SK-MEL-5 (cell line): ENCODE measurements around the genes TMEM272, NEK5 and PRR20E.

GRCh38 chr13:51478476-51479154, 25.8 kb upstream of the INTS6 start:
RAMPAGE:
- cytosol, long total RNA, result no peak
- long total RNA, result no peak
- nucleus, long total RNA, result no peak

DNA sequence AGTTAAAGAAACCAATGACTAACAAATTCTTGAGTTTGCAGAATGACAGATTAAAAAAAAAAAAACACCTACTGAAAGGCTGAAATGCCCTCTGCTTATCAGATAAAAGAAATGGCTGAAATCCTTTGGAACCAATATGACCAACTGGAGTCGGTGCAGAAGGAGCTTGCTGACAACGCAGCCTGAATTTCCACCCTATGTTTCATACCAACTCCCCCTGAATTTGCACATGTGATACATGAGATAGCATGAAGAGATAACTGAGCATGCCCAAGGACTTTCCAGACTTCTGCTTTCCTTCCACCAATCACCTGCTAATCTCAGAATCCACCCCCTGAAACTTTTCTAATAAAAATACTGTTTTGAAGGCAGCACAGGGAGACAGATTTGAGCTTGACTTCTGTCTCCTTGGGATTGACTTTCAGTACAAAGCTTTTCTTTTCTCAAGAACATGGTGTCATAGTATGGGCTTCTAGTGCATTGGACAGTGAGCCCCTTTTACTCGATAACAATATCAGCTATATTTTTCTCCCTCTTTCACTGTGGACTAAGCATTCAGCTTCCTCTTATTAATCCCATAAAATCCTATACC, 32.2 kb upstream of the WDFY2 start:
RAMPAGE:
- cytosol, long total RNA, result no peak
- long total RNA, result no peak
- nucleus, long total RNA, result no peak

RAMPAGE:
- cytosol, long total RNA, result no peak
- long total RNA, result no peak
- nucleus, long total RNA, result no peak
Measured at GRCh38 chr13:51646001-51646785, 61.9 kb downstream of the WDFY2 start.

GRCh38 chr13:51729804-51730664, 73.9 kb downstream of the DHRS12 start:
RAMPAGE:
- cytosol, long total RNA, result no peak
- long total RNA, result no peak
- nucleus, long total RNA, result no peak

DNA sequence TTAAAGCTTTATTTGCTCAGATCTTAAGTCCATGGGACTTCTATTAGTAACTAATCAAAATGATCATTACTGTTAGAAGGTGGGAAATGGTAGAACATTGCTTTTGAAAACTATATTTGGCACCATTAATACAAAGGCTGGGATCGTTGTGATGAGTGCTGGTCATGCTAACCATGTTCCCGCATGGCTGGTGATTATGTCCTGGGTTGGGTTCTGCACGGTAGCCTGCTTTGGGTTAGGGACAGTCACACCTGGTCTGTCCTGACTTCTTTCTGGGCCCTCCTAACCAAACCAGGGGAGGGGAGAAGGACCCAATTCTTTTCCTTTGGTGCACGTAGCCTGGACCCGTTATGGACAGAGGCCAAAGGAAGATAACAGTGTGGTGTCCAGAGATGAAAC, 51.7 kb downstream of the DHRS12 start:
RAMPAGE:
- cytosol, long total RNA, result no peak
- long total RNA, result no peak
- nucleus, long total RNA, result no peak

DNA sequence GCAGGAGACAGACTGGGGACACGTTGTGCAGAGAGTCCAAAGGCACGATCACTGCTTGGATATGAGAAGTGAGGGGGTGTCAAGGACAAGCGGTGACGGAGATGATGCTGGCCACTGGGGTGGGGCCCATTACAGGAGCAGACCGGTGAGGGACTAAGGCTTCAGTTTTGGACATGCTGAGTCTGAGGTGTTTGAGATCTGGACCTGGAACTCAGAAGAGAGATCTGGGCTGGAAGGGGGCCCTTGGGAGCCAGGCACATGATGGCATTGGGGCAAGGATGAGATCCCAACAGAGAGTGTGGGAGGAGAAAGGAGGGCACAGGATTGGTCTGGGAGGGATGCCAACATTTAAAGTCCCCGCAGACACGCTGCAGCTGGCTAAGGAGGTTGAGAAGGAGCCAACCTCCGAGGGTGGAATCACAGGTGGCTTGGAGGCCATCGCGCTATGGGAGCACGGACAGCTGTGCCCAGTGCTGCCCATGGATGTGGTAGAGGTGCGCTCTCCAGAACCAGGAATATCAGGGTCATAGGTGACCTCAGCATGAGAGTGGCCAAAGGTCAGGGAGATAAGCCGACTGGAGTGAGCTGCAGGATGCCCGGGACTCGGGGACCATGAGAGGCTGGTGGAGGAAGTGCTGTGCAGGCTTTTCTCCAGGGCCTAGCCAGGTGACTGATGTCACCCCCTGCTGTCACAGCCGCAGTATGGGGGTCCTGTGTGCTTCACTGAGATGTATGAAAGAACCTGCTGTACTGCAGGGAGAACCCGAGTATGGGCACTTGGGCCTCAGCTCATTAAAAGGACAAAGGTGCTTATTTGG, 21.8 kb downstream of the DHRS12 start:
RAMPAGE:
- cytosol, long total RNA, result no peak
- long total RNA, result no peak
- nucleus, long total RNA, result no peak

RAMPAGE:
- cytosol, long total RNA, result no peak
- long total RNA, result no peak
- nucleus, long total RNA, result no peak
Measured at GRCh38 chr13:51785843-51786700, 17.9 kb downstream of the DHRS12 start.

GRCh38 chr13:51802725-51803286, 1.2 kb downstream of the DHRS12 start:
RAMPAGE:
- cytosol, long total RNA, result no peak
- long total RNA, result no peak
- nucleus, long total RNA, result no peak

GRCh38 chr13:51804411-51805362, 724 bp upstream of the DHRS12 start:
RAMPAGE:
- cytosol, long total RNA, result no peak
- long total RNA, result no peak
- nucleus, long total RNA, result no peak

DNA sequence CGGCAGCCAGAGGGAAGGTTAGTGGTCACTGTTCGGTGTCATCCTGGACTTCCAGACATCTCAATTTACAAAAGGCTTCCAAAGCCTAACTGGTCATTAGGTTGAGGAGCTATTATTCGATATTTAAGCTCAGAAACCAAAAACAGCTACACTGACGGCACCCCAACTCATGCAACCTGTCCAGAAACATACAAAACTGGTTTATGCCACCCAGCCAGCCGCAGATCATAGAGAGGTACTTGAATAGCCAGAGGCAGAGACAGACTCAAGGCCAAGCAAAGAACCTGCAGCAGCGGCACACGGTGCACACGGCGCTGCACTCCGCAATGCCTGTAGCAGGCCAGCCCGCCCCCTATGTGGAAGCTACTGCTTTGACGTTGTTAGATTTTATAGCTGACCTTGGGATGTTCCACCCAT, 11.8 kb upstream of the DHRS12 start:
RAMPAGE:
- cytosol, long total RNA, result no peak
- long total RNA, result no peak
- nucleus, long total RNA, result no peak

DNA sequence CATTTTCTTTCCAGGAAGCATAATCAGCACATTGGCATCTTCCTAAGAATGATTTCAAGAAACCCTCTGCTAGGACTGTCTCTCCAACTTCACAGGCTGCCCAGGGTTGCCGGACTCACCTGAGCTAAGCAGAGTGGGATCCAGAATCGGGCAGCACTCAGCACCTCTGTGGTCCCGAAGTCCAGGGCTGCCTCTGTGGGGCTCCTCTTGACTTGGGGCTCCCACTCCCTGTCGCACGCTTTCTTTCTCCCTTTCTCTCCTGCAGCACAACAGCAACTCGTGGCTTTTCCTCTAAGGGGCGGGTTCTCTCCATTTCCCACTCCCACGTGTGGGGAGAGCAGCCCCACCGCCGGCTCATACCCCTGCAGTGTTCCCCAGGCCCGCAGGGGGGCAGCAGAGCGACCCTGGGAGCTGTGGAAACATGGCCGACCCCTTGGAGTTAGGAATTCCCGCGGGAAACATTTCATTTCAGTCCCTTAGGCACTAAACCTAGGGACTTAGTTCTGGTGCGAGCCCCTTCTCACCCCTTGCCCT, at the start of gene TMEM272:
TSS of gene TMEM272 (minus strand) at position 281 of the 534 bp plus-strand sequence.
RAMPAGE:
- cytosol, long total RNA, result start-site peak on the minus strand centred at position 352 of the sequence, 83 bp wide, 16 and 14 reads in 2 replicates
- long total RNA, result no peak
- nucleus, long total RNA, result no peak

GRCh38 chr13:51848677-51849065, 3.7 kb upstream of the TMEM272 start:
RAMPAGE:
- cytosol, long total RNA, result no peak
- long total RNA, result no peak
- nucleus, long total RNA, result no peak

RAMPAGE:
- cytosol, long total RNA, result no peak
- long total RNA, result no peak
- nucleus, long total RNA, result no peak
Measured at GRCh38 chr13:51943848-51944355, 67.3 kb downstream of the ATP7B start.

DNA sequence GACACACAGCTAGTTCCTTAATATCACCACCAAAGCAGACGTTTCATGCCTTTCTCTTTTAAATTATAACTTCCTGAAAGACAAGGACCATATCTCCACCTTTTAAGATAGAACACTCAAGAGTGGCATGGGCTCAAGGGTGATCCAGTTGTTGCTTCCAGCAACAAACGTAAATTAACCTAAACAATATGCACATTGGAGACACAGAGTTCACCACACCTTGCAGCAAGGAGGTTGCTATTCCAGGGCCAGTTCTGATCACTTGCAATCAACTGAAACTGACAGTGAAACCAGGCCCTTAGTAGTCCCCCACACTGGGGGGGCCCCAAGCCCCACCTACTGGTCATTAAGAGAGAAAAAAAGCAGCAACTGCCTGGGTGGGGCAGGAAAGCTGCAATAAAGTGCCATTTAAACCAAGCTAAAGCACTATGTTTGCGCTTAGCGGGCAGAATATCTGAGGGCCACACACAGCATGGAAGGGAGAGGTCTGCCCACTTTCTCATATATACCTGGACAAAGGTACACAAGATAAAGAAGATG, 51.5 kb downstream of the ATP7B start:
RAMPAGE:
- cytosol, long total RNA, result no peak
- long total RNA, result no peak
- nucleus, long total RNA, result no peak

RAMPAGE:
- cytosol, long total RNA, result no peak
- long total RNA, result no peak
- nucleus, long total RNA, result no peak
Measured at GRCh38 chr13:51999024-51999513, 12.2 kb downstream of the ATP7B start.

RAMPAGE:
- cytosol, long total RNA, result no peak
- long total RNA, result no peak
- nucleus, long total RNA, result no peak
Measured at GRCh38 chr13:52128532-52129400, at the start of gene NEK5. Gene NEK5, minus strand, starts transcription at chr13:52129073.

DNA sequence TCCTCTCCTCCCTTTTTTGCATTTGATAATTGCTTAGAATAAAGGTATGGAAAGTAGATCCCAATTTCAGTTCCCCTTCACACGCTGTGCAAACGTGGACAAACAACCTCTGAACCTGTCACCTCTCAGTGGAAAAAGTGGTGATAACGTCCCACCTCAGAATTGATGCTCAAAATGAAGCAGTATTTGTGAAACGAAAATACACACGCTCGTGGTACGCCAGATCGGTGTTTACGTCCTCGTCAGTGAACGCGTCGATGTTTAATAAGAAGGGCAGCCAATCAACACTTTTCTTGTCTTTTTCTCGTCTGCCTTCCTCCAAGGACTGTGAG, 446 bp upstream of the CKAP2 start:
RAMPAGE:
- cytosol, long total RNA, result no peak
- long total RNA, result no peak
- nucleus, long total RNA, result no peak

DNA sequence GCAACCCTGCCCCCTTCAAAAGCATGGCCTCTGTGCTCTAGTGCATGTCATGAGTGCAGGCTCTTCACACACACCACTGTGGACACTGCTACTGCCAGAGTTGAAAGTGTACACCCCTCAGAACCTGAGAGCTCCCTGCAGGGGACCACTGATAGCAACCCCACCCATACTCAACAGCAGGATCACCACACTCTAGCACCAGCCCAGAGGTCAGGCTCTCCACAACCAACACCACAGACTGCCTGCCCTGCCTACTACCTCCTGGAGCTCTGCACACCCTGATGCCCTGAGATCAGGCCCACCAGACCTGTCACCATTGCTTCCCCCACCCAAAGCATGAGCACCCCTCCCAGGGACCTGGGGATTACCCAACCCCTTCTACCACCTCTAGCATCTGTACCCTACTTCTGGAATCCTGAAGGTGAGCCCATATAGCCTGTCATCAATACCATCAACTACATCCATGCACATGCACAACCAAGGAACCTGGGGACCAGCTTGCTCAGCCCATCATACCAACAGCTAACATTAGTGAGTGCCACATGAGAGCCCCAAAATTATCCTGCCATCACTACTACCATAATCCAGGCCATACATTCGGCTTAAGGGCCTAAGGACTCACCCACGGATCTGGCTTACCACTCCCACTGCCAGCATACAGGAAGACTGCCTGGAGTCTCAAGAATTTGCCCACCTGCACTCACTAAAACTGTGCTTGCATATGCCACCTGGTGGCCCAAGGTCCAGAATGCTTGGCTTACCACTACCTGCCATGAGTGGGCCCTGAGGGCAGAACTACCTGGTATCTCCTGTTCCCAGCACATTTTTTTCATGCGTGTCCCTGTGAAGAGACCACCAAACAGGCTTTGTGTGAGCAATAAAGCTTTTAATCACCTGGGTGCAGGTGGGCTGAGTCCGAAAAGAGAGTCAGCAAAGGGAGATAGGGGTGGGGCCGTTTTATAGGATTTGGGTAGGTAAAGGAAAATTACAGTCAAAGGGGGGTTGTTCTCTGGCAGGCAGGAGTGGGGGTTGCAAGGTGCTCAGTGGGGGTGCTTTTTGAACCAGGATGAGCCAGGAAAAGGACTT, 1563.0 kb upstream of the PRR20A start:
RAMPAGE:
- cytosol, long total RNA, result no peak
- long total RNA, result no peak
- nucleus, long total RNA, result no peak

DNA sequence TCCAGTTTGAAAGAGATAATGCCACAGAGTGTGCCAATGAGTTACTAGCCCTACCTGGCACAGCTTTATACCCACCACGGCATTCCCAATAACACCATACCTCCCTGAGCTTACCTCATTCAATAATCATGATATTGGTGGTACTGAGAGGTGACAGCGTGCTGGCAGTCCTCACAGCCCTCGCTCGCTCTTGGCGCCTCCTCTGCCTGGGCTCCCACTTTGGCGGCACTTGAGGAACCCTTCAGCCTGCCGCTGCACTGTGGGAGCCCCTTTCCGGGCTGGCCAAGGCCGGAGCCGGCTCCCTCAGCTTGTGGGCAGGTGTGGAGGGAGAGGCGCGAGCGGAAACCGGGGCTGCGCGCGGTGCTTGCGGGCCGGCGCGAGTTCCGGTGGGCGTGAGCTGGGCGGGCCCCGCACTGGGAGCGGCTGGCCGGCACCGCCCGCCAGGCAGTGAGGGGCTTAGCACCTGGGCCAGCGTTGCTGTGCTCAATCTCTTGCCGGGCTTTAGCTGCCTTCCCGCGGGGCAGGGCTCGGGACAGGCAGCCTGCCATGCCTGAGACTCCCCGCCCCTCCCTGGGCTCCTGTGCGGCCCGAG, 405.3 kb upstream of the PRR20A start:
RAMPAGE:
- cytosol, long total RNA, result no peak
- long total RNA, result no peak
- nucleus, long total RNA, result no peak

GRCh38 chr13:57166924-57167317, at the start of gene PRR20E:
Gene PRR20E, plus strand, starts transcription at chr13:57167197.
RAMPAGE:
- cytosol, long total RNA, result no peak
- long total RNA, result no peak
- nucleus, long total RNA, result no peak